Cytotoxic T cell (primary cell): ENCODE measurements around the gene JARID2.

DNA sequence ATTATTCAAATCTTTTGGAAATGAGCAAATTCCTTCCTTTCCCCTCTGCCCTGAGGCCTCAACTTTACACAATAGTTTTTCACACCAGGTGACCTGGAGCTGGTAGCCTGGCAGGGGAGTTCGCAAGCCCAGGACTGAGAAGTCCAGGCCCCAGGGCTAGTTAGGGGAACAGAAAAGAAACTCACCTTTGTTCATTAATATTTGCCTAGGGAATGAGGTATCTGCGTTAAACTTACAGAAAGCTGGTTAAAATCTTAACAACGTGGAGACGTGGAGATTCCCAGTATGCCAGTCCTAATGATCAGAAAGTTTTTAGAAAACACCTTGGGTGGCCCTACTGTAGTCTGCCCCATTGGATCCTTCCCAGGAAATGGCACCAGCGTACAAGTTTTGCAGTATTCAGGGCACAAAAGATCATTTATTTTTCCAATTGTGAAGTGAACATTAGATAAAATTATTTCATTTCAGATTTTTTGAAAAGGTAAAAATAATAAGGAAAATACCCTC, 2.4 kb upstream of the JARID2 start:
- PRO-cap, 2 experiments = no peak in any of the 2 experiments

- PRO-cap, 2 experiments = peak in 2 of 2 experiments; most common plus-strand start chr6:15244982 (in 2); most common minus-strand start chr6:15244938 (in 2)
These were observed 1.1 kb upstream of the JARID2 start for GRCh38 chr6:15244622-15245262.

DNA sequence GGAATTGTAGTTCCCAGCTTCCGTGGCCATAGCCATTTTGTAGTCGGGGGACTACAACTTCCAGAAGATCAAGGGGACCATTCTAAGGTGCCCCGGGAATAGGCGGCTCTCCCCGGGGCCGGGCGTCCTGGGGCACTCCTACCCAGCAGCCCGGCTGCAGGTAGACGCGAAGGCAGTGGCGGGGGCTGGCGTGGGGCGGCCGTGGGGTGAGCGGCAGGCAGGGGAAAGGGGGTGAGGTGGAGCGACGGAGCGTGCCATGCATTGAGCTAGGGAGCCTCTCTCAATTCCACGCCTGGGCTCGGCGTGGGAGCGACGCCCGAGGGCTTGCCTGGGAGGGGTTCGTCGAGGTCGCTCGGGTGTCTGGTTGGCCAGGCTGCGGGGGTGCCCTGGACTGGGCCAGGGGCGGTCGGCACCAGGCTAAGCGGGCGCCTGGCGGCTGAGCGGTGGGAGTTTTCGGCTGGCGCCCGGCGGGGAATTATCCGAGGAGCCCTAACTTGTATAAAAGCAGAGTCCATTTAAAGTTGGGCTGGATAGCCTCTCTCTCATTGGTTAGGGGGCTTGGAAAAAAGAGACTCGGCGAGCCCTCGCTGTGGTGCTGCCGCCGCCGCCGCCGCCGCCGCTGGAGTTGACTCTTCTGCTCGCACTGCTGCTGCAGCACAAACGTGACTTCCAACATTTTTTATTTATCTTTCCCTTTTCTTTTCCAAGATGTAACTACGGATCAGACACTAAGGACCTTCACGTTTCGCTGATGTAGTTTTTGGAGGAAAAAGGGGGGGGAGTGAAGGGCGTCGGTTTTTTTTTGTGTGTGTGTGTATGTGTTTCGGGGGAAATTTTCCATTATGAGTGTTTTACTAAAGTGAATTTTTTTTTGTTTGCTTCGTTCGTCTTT, at the start of gene JARID2:
Gene JARID2 (plus strand): TSS at position 622 of the 892 bp plus-strand sequence.
- PRO-cap, 2 experiments = peak in 2 of 2 experiments; most common plus-strand start position 545 of the sequence (in 2); most common minus-strand start position 623 of the sequence (in 2)

GRCh38 chr6:15264831-15265517, 19.1 kb downstream of the JARID2 start:
- PRO-cap, 2 experiments = no peak in any of the 2 experiments

DNA sequence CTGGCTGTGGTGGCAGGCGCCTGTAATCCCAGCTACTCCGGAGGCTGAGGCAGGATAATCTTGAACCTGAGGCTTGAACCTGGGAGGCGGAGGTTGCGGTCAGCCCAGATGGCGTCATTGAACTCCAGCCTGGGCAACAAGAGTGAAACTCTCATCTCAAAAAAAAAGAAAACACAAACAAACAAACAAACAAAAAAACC, 41.0 kb downstream of the JARID2 start:
- PRO-cap, 2 experiments = no peak in any of the 2 experiments

GRCh38 chr6:15287695-15288489, 42.0 kb downstream of the JARID2 start:
- PRO-cap, 2 experiments = no peak in any of the 2 experiments

DNA sequence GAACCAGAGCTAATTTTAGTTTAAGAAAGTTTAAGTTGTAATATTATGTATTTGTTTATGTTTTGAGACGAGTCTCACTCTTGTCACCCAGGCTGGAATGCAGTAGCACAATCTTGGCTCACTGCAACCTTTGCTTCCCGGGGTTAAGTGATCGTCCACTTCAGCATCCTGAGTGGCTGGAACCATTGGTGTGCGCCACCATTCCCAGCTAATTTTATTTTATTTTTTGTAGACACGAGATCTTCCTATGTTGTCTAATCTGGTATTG, 46.7 kb downstream of the JARID2 start:
- PRO-cap, 2 experiments = no peak in any of the 2 experiments

GRCh38 chr6:15296472-15296851, 50.6 kb downstream of the JARID2 start:
- PRO-cap, 2 experiments = peak in 2 of 2 experiments; most common minus-strand start chr6:15296752 (in 2)

DNA sequence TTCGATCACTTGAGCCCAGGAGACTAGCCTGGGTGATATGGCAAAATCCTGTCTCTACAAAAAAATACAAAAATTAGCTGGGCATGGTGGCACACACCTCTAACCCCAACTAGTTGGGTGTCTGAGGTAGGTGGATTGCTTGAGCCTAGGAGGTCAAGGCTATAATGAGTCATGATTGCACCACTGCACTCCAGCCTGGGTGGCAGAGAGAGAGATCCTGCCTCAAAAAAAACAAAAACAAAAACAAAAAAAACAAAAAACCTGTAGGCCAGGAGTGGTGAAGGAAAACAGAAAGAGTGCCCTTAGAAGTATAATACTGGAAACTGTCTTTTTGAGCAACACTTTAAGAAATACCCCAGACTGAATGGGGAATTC, 85.2 kb downstream of the JARID2 start:
- PRO-cap, 2 experiments = no peak in any of the 2 experiments

GRCh38 chr6:15395122-15395354, 149.2 kb downstream of the JARID2 start:
- PRO-cap, 2 experiments = no peak in any of the 2 experiments

DNA sequence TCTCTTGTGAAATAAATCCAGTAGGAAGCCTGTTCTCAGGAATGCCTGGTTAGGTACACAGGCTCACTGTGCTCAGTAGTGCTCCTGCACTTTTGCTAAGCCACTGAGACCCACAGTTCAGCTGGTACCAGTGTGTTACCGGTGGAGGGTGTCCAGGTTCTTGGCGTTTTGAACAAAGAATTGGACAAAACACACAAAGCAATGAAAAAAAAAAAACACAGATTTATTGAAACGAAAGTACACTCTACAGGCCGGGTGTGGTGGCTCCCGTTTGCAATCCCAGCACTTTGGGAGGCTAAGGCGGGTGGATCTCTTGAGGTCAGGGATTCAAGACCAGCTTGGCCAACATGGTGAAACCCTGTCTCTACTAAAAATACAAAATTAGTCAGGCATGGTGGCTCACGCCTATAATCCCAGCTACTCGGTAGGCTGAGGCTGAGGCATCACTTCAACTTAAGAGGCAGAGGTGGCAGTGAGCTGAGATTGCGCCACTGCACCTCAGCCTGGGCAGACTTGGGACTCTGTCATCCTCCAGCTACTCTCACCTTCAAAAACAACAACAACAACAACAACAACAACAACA, 186.1 kb downstream of the JARID2 start:
- PRO-cap, 2 experiments = no peak in any of the 2 experiments

DNA sequence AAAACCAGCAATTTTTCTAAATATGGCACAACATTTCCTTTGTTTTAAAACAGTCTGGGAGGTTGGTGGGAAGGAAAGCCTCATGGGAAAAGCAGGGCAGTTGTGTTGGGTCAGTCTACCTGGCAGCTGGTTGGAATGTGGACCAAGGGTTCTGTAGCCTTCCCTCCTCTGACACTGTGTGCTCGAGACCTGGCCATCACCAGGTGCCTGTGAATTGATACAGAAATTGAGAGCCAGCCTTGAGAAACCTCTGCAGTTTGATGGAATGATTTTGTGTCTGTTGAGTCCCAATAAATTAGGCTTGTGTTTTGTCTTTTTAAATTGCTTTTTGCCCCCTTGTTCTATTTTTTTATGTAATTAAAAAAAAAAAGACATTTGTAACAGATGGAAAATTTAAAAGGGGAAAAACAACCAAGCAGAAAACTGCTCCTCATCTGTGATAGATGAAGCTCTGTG, 202.8 kb downstream of the JARID2 start:
- PRO-cap, 2 experiments = no peak in any of the 2 experiments

DNA sequence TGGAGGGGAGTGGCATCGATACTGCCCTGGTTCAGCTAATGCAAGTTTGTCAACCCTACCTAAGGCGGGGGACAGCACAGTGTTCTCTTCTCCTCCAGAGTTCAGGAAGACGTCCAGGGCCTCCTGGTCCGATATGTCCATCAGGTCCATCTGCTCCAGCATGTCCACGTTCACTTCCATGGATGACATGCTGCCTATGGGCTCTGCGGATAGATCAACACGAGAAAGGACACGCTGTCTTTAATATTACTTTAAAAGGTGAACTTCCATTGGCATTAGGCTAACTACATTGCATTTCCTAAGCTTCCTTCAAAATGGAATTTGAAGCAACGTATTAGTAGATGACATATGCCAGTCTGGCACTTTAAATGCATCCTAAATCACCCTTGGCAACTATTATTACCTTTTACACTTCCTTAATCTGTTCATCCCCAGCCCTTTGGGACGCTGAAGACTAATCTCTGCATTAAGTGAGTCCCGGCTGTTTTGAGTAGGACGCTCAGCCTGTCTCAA, 138.3 kb downstream of the DTNBP1 start:
- PRO-cap, 2 experiments = no peak in any of the 2 experiments

DNA sequence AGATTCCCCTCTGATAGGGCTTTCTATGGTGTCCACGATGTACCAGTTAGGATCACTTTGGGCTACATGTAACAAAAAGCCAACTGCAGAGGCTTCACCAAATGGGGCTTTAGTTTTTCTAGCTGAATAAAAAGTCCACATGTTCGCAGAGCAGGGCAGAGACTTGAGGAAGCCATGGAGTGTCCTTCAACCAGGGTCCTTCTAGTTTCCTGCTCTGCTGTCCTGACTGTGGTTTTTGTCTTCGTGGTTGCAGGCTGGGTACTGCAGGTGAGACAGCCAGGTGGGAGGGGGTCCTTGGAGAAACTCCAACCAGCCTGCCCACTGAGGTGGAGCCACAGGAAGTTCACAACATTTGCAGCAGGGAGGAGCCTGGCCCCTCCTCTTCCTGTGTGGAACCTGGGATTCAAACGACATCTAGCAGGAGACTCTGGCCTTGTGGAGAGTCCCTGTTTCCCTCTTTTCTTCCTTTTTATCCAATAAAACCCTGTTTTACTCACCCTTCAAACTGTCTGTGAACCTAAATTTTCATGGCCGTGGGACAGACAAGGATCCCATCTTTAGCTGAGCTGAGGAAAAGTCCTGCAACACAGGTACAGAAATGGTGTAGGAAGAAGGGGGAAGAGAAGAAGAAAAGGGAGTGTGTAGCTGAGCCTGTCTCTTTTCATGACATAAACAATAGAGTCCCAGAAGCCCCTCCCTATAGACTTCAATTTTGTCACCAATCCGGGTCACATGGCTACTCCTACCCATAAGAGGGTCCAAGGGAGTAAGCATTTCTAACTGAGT, 68.7 kb upstream of the MYLIP start:
- PRO-cap, 2 experiments = no peak in any of the 2 experiments

- PRO-cap, 2 experiments = no peak in any of the 2 experiments
These were observed 7.1 kb downstream of the MYLIP start for GRCh38 chr6:16135938-16136509.

DNA sequence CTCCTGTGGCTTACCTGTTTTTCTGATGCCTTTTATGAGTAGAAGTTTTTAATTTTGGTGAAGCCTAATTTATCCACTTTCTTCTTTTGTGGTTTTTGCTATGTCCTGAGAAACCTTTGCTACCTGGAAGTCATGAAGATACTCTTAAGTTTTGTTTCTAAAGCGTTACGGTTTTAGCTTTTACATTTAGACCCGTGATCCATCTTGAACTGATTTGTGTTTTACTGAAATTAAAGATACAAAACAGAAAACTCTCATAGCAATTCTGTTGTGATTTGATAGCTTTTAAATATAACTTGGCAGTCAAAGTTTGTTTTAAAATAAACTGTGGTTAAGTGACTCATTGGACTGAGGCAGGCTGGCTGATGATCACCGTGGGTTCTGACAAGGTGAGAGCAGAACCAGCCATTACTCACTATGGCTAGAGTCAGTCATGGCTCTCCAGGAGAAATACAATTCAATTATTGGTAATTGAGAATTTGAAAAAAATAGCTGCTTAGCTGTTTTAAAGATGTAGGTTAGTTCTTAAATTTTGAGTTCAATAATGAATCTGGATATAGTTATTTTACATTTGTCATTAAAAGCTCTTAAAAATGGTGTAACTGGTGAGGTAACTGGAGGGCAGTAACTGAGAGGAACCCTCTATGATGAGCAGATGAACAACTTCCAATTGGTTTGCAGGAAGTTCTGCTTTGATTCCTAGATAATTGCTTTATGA, 8.2 kb downstream of the MYLIP start:
- PRO-cap, 2 experiments = peak in 2 of 2 experiments; most common plus-strand start position 115 of the sequence (in 1); most common minus-strand start position 383 of the sequence (in 2)

GRCh38 chr6:16140380-16141205, 11.7 kb downstream of the MYLIP start:
- PRO-cap, 2 experiments = peak in 1 of 2 experiments; most common plus-strand start chr6:16140733 (in 1)

GRCh38 chr6:16148252-16148837, 19.5 kb downstream of the MYLIP start:
- PRO-cap, 2 experiments = no peak in any of the 2 experiments

DNA sequence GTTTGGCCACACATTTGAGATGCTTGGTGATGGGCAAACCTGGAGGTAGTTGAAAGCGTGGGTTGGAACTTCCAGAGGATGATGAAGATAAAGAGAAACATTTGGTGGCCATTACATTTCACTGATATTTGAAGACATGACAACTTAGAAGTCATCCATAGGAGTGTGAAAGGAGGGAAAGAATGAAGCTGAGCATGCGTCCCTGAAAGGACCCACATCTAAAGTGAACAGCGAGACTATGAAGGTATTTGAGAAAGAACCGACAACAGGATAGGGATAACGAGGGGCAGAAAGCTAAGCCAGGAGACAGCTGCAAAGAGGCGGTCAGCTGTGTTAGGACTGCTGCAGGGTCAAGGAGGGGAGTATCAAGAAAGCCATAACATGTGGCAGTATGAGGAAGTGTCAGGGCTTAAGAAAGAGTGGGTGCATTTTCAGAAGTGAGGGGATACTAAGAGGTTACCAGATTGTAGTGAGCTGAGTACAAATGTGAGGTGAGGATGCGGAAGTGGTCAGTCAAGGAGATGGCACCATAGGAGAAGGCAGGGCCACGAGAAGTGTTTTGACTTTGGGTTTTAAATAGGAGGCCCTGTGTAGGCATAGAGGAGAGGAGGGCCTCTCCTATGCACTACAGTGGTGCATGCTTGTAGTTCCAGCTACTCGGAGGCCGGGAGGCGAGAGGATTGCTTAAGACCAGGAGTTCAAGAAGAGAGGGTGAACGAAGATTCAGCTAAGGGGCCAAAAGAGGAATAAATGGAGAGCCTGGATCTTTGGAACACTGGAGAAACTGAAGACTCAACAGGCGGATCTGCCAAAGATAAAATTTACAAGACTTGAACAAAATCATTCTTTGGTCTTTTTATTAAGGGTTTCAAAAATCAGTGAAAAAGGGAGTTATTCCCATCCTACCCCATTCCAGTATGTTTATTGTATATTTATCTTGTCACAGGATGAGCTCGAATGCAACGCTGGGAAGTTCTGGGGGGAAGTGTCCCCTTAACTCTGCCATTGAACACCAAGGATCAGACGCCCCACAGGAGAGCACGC, 21.4 kb downstream of the MYLIP start:
- PRO-cap, 2 experiments = no peak in any of the 2 experiments

GRCh38 chr6:16226331-16227071, 11.9 kb upstream of the GMPR start:
- PRO-cap, 2 experiments = no peak in any of the 2 experiments